ENCODE results near the genes SCAMP5, NEIL1, MAN2C1, SNUPN and UBE2Q2.

DNA sequence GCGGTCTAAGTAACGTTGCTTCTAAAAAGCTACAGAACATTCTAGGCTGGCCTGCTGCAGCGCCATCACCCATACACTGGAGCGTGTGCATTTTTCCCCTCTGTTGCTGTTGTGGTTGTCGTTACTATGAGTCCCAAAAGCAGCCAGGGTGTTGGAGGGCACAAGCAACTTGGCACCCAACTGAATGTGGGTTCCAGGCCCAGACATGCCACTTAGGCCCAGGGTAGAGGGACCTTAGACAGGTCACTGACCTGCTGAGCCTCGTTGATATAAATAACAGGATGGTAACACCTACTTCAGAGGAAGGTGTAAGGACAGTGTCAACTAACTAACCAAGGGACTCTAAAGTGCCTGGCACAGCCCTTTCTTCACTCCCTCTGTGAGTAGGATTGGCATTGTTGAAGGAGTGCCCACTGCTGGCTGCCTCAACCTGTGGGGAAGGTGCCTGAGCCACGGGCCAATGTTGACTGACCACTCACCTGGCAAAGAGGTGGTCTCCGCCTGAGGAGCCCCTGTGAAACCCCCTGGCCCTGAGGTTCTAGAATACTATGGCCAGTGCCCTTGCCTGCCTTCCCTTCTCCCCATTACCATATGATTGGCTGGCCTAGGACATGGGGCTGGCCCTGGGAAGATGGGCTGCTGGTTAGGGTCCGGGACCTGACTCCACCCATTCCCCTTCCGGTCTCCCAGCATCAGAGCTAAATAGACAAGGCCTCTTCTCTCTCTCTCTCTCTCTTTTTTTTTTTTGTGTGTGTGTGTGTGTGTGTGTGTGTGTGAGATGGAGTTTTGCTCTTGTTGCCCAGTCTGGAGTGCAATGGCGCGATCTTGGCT is 3.6 kb downstream of the CSK start:
- PRO-cap = no peak
- RAMPAGE, long total RNA = no peak

DNA sequence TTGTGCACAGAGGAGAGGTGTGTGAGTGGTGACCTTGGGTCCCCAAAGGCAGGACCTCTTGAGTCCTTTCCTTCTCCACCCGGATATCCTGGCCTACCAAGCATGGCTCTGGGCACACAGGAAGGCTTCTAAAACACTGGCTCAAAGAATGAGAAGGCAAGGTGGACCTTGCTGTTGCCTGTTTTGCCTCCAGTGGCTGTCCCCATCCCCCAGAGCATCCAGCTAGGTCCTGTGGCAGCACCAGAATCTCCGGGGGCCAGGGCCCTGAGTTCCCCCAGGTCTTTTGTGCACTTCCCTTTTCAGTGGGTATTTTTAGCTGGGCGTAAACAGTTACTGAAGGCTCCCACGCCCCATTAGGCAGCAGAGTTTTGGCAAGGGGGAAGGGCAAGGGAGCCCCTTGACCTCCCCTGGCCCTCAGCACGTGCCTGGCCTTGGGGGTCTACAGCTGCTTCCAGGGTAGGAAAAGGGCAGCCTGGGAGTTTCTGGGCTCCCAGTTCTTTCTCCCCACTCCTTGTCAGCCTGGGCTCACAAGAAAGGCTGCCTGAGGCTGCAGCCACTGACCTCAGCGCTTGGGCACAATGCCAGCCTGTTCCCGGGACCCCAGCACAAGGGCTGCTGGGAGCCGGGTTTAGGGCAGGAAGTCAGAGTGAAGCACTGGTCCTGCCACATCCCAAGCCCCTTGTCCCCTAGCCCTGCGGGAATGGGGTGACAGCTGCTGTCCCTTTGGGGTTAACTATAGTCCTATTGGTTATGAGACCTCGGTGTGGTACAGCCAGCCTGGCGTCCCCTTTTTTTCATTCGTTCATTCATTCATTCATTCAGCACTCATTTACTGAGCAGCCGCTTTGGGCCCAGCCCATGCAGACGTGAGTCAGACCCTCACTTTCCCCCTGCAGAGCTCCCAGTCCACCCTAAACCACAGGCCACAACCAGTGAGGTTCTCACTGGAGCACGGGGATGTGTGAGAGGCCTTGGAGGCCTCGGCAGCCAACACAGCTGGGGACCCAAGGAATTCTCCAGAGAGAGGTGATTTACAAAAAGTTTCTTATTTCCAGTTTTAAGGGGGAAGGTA is 8.4 kb downstream of the CSK start:
- PRO-cap = unidirectional peak, minus-strand start at position 516 of the sequence
- RAMPAGE, long total RNA = no peak

GRCh38 chr15:74816565-74816912 is 3.9 kb downstream of the LMAN1L start:
- PRO-cap = no peak
- RAMPAGE, long total RNA = no peak

DNA sequence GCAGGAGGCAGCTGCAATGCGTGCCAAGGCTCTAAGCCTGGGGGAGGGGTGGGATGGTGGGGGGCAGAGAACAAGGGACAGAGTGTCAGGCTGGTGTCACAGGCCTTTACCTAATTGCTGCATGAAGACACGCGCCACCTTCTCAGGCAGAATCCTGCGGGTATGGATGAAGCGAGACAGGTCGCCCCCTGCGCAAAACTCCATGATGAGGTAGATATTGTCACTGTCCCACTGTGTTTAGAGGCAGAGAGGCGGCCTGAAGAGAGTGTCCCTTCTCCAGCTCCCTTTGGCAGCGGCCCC is 1.0 kb downstream of the ULK3 start:
- PRO-cap = no peak
- RAMPAGE, long total RNA = no peak

DNA sequence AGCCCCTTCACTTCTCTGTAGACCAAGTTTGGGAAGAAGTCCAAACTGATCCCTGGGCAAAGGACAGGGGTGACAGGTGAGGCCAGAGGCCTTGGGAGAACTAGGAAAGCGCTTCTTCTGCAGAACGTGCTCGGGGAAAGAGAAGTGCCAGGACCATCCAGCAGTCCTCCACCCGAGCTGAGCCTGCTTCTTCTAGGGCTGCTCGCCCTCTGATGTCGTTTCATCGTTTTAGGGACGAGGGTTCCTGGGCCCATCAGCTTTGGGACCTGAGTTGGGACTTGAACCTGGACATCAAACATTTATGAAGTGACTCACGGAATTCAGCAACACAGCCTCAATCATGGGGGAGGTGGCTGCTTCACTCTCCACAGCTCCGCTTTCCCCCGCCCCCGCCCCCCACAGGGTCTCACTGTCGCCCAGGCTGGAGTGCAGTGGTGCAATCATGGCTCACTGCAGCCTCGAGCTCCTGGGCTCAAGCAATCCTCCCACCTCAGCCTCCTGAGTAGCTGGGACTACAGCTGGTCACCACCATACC is 547 bp upstream of the SCAMP2 start:
- PRO-cap = no peak
- RAMPAGE, long total RNA = no peak

- PRO-cap = no peak
- RAMPAGE, long total RNA = no peak
Observed at GRCh38 chr15:74891214-74891994, 1.6 kb downstream of the MPI start.

- PRO-cap = unidirectional peak, plus-strand start at chr15:74995584
- RAMPAGE, long total RNA = start-site peak on the plus strand at chr15:74995573-74995615, 21 reads
Observed at GRCh38 chr15:74994997-74995761, at the start of gene SCAMP5. Gene SCAMP5 (plus strand): TSS chr15:74995563.

GRCh38 chr15:75180481-75180906 is 21.2 kb upstream of the C15orf39 start:
- PRO-cap = no peak
- RAMPAGE, long total RNA = no peak

GRCh38 chr15:75201981-75202974 is 596 bp downstream of the C15orf39 start:
- PRO-cap = unidirectional peak, plus-strand start at chr15:75202175; bidirectional peak, plus-strand start at chr15:75202566, minus-strand start at chr15:75202506; bidirectional peak, plus-strand start at chr15:75202908, minus-strand start at chr15:75202666
- RAMPAGE, long total RNA = no peak

- PRO-cap = no peak
- RAMPAGE, long total RNA = no peak
Observed at GRCh38 chr15:75204507-75205226, 3.0 kb downstream of the C15orf39 start.

- PRO-cap = no peak
- RAMPAGE, long total RNA = no peak
Observed at GRCh38 chr15:75210276-75210978, 8.7 kb downstream of the C15orf39 start.

GRCh38 chr15:75346740-75347759 is at the start of gene NEIL1:
Gene NEIL1 (plus strand): TSS chr15:75347039.
- PRO-cap = bidirectional peak, plus-strand start at chr15:75347624, minus-strand start at chr15:75347555
- RAMPAGE, long total RNA = start-site peak on the plus strand at chr15:75347004-75347082, 18 reads; start-site peak on the plus strand at chr15:75347269-75347473, 13 reads; start-site peak on the minus strand at chr15:75347541-75347575, 27 reads

DNA sequence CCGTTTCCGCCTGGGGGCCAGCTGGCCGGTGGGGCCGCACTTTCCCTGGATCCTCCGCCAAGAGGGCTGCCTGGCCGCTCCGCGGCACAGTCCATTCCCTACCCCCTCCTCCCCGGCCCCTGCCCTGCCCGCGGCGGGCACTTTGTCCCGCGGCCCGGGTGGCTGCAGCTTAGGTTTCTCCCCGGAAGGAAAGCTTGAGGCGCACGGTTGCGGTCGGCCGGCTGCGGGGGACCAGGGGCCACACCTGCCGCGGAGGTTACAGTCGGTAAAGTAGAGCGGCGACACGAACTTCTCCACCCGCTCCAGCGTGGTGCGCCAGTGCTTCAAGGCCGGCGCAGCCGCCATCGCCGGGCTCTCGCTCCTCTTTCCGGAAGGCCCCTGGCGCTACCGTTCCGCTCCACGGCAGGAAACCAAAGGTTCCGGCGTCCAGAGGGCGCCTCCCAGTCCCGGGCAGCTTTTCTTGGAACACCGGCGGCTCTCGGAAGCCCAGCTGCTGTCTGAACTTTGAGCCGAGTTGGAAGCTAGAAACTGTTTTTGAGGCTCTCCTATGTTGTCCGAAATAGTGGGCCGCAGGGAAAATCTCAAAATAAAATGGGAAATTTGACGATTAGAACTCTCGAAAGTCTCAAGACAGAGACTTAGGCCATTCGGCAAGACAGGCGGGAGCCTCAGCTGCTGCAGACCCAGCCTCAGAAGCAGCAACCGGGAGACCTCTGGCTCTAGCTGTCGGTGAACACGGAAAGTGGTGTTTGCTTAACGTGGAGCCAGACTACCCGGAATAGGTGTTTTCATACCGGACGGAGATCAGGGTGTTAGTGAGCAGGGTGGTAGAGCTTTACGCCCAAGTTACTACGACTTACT is at the start of gene MAN2C1:
MAN2C1 (minus strand) TSS at position 369 of the 861 bp plus-strand sequence.
- PRO-cap = bidirectional peak, plus-strand start at position 204 of the sequence, minus-strand start at position 100 of the sequence; bidirectional peak, plus-strand start at position 464 of the sequence, minus-strand start at position 367 of the sequence
- RAMPAGE, long total RNA = start-site peak on the minus strand centred at position 355 of the sequence, 5 bp wide, 26 reads

DNA sequence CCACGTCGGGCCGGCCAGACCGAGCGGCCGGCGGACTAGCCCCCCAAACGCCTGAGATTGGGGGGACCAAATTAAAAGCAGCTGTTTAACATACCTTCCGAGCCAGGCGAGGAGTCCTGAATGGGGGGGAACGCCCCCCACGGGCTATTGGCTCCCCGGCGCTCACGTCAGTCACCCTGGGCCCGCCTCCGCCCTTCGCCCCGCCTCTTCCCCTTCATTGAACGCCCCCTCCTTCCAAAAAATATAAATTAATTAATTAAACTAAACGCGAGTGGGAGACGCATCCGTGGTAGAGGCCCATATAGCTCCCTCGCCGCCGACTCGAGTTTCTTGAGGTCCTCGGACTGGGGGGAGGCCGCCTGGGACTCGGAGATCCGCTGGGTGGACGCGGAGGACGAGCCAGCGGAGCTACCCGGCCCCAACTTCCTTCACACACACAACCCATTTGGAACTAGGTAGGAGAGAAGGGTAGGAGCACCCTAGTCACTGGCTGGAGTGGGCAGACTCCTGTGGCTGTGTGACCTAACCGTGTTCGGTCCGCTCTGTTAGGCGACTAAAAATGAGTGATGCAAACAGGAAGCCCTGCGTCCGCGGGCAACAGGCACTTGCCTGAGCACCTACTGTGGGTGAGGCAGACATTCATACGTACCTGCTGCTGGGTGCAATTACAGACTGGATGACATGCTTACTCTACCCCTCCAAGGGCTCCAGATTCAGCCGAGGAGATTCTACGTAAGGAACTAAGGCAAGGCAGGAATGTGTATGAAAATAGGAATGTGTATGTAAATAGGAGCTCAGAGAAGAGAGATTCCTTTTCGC is 4.4 kb upstream of the SIN3A start:
- PRO-cap = bidirectional peak, plus-strand start at position 264 of the sequence, minus-strand start at position 122 of the sequence; unidirectional peak, plus-strand start at position 448 of the sequence
- RAMPAGE, long total RNA = start-site peak on the minus strand centred at position 103 of the sequence, 48 bp wide, 35 reads

- PRO-cap = bidirectional peak, plus-strand start at chr15:75620959, minus-strand start at chr15:75620952
- RAMPAGE, long total RNA = start-site peak on the minus strand at chr15:75620902-75621124, 28 reads
Observed at GRCh38 chr15:75620675-75621108, 4.8 kb downstream of the SNUPN start.

DNA sequence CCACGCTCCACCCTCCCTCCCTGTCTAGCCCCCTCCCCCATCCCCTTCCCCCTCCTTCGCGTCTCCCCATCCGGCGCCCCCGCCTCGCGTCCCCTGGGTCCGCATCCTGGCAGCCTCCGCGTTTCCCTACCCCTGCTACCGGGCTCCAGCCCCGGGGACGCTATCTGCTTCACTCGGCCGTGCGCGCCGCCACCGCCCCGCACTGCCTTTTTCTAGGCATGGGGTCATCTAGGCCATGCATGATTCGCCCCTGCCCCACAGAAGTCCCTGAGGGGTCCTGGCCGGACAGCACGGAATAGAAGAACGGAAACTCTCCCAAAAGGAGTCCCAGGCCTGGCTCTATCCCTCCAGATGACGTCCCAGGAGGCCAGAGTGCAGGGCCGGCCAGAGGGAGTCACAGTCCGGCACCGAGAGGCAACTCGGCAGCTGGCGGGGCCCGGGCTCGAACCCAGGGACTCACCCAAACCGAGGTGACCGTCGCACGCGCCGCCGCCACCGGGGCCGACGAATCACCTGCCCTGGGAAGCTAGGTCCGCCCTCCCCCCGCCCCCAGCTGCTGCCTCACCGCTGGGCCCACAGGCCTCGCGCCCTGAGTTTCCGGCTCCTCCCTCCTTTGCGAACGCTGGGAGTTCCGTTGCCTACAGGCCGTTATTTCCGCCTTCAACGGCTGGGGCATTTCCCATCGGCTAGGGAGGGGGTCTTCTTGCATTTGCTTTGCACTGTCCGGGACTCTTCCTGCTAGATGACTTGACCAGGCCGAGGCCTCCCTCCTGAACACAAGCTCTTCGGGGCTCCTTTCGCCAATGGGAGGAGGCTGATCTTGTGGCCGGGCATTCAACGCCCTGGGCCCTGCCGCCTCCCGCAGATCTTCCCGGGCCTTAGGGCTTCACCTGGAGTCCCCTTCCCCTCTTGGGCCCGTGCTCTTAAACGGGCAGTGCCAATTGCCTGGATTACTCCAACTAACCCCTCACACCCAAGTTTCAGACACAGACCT is at the start of gene SNUPN:
SNUPN (minus strand) TSS at position 520 of the 994 bp plus-strand sequence.
- PRO-cap = bidirectional peak, plus-strand start at position 55 of the sequence, minus-strand start outside the sequence; bidirectional peak, plus-strand start at position 616 of the sequence, minus-strand start at position 503 of the sequence
- RAMPAGE, long total RNA = start-site peak on the minus strand centred at position 465 of the sequence, 69 bp wide, 335 reads; start-site peak on the minus strand centred at position 583 of the sequence, 17 bp wide, 41 reads

DNA sequence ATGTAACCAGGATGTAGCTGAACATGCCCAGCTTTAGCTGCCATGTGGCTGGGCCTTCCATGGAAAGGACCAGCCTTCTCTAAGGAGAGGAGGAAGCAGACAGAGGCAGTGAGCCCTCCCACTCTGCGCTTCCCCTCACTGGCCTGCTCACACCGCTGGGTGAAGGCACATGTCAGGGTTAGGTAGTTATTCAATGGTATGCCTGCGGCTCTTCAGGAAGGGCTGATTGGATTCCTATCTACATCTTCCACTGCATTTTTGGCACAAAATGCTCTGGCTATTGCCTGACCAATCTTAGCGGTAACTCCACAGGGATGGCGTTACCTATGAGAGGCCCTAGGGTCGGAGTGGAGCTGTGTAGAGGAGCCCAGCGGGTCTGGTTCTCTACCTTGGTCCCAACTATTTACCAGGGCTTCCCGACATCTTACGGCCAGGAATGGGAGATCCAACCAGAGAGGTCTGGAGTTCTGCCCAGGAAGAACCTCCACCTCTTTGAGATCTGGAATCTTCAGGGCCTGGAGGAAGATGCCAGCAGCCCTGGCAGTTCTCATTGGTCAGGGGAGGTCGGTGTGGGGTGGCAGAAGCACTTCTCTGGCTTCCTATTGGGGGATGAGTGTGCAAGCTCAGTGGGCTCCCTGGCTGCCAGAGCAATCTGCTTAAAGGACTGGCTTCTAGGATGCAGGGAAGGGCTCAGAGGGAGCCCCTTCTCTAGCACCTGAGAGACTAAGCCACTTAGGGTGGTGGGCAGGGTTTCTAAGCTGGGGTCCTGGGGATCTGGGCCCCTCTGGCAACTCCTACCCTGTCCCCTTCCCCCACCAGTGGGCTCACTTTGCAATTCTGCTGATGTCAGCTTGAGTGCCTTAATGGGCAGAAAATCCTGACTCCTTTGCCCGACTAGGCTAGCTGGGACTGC is 24.2 kb downstream of the SNX33 start:
- PRO-cap = no peak
- RAMPAGE, long total RNA = start-site peak on the plus strand centred at position 257 of the sequence, 88 bp wide, 5 reads

DNA sequence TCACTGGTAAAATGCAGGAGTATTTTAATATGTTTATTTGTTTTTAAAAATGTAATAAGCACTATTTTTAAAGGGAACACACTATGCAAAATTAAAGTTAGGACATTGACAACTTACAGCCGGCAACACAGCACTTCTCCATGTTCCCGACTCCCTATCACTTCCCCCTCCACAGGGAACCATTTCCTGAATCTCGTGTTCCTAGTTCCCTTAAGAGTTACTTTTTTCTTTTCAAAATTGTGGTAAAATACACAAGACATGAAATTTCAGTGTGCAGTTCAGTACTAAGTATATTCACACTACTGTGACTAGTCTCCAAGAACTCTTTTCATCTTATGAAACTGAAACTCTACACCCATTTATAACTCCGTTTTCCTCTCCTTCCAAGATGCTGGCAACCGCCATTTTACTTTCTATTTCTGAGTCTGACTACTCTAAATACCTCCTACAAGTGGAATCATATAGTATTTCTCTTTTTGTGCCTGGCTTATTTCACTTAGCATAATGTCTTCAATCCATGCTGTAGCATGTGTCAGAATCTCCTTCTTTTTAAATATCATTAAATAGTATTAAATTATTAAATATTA is 26.0 kb upstream of the UBE2Q2 start:
- PRO-cap = no peak
- RAMPAGE, long total RNA = no peak

DNA sequence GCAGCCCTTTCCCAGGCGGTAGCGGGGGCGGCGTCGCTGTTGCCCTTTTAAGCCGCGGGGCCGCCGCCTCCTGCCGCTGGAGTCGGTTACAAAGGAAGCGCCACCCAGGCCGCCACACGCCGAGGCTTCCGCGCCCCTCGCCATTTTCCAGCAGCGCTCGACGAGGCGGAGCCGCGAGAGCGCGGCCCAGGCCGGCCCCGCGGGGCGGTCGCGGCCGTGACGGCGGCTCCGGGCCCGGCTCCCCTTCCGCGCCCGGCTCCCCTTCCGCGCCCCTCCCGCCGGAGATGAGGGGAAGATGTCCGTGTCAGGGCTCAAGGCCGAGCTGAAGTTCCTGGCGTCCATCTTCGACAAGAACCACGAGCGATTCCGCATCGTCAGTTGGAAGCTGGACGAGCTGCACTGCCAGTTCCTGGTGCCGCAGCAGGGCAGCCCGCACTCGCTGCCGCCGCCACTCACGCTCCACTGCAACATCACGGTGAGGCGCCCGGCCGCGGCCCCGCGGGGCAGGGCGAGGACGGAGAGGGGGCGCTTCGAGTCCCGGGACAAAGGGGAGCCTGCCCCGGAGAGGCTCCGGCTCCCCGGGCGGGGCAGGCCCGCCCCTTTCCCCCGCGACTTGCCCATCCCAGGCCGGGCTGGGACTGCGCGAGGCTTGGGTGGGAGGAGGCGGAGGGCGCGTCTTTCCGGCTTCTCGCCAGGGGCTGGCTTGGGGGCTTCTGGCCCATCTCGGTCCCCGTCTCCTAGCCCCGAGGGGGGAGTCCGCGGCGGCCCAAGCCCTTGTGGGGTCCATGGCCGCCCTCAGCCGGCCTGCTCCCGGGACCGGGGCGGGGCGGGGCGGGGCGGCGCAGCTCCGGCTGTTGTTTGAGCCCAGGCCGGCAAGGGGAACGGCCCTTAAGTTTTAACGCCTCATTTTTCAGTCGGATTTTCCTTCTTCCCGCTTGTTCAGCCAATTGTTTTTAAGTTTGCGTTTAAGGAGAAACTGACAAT is at the start of gene UBE2Q2:
UBE2Q2 (plus strand) TSS at position 76 of the 984 bp plus-strand sequence.
- PRO-cap = bidirectional peak, plus-strand start at position 76 of the sequence, minus-strand start outside the sequence; bidirectional peak, plus-strand start at position 620 of the sequence, minus-strand start at position 584 of the sequence; bidirectional peak, plus-strand start at position 854 of the sequence, minus-strand start at position 809 of the sequence
- RAMPAGE, long total RNA = start-site peak on the plus strand centred at position 242 of the sequence, 62 bp wide, 65 reads

DNA sequence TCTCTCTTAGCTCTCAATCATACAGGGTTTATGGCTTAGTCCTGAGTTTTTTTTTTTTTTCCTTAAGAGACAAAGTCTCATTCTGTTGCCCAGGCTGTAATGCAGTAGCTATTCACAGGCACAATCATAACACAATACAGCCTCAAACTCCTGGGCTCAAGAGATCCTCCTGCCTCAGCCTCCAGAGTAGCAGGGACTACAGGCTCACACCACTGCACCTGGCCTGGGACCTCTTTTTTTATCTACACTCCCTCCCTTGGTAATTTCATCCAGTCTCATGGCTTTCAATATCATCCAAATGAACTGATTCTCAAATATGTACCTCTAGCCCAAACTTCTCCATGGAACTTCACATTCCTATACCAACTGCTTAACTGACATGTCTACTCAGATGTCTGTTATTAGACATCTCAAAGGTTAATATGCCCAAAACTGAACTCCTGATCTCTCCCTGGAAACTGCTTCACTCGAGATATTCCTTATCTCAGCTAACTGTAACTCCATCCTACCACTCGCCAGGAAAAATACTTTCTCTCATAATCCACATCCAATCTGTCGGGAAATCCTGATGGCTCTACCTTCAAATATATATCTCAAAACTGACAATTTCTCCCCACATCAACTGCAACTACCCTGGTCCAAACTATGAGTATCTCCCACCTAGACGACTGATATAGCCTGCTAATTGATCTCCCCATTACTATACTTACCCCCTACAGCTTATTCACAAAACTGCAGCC is 31.3 kb downstream of the ETFA start:
- PRO-cap = no peak
- RAMPAGE, long total RNA = no peak

Data from vagina (tissue), 1 donor.